Spleen (tissue), 7 donors: ENCODE data around the gene RPUSD4.

GRCh38 chr11:126210701-126211883 is at the start of gene RPUSD4:
Gene RPUSD4 (minus strand): TSS chr11:126211650.
- PRO-cap, 4 experiments: peak in 4 of 4 experiments; most common plus-strand start chr11:126211809 (in 3); most common minus-strand start chr11:126211641 (in 3)
- RAMPAGE, long total RNA, 4 experiments: start-site peak on the plus strand in 4 of 4 experiments, at chr11:126211767-126211804 at its widest, 215 to 375 reads per replicate; start-site peak on the minus strand in 4 of 4 experiments, at chr11:126210579-126211669 at its widest, 6 to 45 reads per replicate

GRCh38 chr11:126260055-126260704 is 8.5 kb downstream of the SRPRA start:
- PRO-cap, 4 experiments: no peak in any of the 4 experiments
- RAMPAGE, long total RNA, 4 experiments: no peak in any of the 4 experiments

DNA sequence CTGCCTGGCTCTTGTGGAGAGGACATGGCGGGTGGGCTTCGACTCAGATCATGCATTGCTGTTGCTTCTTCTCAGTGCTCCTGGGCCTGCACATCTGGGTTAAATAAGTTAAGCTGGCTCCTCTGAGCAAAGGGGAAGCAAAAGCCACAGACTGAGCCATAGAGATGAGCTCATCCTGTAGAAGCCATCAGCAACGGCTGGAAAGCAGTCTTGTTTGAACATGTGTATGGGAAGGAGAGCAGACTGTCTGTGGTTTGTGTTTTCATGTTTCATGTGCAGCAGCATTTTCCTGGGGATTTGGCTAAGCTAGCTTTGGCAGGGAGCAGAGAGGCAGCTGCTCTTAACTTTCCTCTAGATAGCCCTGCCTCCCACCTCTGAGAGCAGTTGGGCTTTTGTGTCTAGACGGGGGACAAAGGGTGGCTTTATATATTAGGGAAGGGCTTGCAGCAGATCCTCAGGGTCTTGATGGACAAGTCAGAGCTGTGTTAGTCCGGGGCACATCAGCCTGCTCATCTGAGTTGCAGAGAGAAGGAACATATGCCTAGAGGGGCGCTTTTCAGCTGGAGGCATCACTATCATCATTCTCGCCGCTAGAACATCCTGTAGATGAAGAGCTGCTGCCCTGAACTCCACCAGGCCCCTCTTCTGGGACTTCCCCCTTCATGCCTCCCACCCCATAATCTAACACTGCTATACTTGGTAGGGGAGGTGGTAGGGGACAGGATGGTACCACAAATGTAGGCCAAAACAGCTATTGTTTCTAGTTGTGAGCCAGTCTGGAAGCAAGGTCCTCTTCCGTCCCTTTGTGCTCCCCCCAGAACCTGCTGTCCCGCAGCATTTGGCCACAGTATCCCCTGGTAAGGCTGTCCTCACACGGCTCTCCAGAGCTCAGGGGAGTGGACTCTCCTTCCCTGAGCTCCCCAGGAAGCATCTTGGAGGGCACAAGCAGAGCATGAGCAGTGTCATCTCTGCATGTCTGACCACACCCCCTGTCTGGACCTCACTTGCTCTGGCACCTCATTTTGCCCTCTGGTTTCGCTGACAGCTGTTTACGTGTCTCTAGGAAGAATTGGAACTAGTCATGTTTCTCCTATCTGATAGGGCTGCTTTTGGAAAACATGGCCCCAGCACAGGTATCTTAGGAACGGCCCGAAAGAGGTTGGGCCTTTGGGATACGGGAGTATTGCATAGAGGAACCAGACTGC is 15.2 kb downstream of the DCPS start:
- PRO-cap, 4 experiments: peak in 1 of 4 experiments; most common plus-strand start position 763 of the sequence (in 1); most common minus-strand start position 608 of the sequence (in 1)
- RAMPAGE, long total RNA, 4 experiments: no peak in any of the 4 experiments

GRCh38 chr11:126336139-126336477 is 19.4 kb upstream of the ST3GAL4 start:
- PRO-cap, 4 experiments: peak in 2 of 4 experiments; most common plus-strand start chr11:126336221 (in 1); most common minus-strand start chr11:126336230 (in 1)
- RAMPAGE, long total RNA, 4 experiments: no peak in any of the 4 experiments

DNA sequence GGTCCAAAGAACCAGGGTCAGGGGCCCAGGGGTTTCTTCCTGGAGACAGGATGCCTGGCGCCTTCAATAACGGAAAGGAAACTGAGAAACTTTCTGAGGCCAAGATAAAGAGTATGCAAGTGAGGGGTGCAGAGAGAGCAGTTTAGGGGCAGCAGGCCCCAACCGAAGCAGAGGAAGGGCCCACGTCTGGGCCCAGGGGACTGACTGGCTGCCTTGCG is 557 bp upstream of the ST3GAL4 start:
- PRO-cap, 4 experiments: peak in 1 of 4 experiments; most common plus-strand start position 164 of the sequence (in 1)
- RAMPAGE, long total RNA, 4 experiments: no peak in any of the 4 experiments

DNA sequence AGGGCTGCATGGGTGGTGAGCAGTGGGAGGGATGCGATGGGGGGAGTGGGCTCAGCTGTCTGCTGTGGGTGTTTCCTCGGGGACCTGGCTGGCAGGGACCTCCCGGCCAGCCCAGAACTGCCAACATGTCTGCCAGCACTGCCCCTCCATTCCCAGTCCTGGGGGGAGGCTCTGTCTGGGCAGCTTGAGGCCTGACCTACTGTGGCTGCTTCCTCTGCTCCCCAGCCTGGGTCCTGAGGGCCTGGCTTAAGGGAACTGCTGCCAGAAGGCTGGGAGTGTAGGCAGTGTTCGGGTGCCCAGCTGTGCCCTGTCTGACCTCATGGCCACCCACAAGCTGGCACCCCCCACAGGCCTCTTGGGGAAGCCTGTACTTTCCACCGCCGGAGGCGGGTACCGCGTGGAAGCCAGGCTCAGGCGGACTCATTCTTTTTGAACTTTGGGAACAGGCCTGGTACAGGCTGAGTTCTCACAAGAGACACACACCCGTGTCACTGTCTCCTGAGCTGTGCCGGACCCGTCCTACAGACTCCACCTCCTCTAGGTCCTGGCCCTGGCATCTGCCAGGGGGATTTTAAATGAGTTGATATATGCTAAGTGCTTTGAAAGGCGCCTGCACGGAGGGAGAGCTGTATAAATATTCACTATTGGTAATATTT is 1.0 kb downstream of the ST3GAL4 start:
- PRO-cap, 4 experiments: peak in 1 of 4 experiments; most common minus-strand start position 422 of the sequence (in 1)
- RAMPAGE, long total RNA, 4 experiments: no peak in any of the 4 experiments

DNA sequence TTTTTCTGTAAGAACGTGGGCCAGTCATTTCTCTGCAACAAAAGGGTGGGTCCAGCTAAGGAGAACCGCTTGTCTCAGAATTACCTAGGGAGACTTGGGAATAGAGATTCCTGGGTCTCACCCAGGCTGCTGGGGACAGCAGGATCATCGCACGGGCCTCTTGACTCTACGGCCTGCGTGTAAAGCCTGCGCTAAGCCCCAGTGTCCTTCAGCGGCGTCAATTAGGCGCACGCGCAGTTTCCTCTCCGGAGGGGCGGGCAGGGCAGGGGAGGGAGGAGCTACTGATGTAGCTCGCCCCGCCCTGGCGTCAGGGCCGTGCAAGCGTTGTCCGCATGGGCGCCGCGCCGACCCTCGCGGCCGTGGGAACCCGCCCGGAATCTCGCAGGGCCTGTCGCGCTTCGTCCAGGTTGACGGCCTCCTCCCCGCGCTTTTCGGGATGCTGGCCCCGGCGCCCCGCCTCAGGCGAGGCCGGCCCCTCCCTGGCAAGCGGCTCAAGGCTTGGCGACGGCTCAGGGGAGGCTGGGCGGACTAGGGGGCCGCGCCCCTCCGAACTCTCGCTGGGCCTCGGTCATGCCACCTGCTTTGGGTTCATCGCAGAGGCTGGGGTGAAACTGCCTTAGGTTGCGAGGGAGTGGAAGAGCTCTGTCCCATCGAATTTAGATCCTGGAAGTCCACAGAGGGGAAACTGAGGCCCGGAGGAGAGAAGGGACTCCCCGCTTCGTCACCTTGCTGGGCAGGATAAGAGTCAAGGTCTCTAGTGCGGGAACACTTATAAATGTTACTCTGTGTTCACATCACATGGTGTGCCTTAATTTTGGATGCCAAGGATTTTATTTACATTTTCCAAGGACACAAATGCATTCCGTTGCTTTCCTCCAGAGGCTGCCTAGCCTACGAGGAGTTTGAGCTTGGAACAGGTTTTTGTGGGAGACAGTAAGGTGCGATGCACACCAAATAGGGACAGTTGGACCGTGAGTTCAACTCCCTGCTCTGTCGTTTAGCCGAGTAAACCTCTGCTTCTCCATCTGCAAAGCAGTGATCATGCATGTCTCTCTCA is 61.3 kb downstream of the ST3GAL4 start:
- PRO-cap, 4 experiments: peak in 4 of 4 experiments; most common plus-strand start position 351 of the sequence (in 4); most common minus-strand start position 168 of the sequence (in 2)
- RAMPAGE, long total RNA, 4 experiments: no peak in any of the 4 experiments

DNA sequence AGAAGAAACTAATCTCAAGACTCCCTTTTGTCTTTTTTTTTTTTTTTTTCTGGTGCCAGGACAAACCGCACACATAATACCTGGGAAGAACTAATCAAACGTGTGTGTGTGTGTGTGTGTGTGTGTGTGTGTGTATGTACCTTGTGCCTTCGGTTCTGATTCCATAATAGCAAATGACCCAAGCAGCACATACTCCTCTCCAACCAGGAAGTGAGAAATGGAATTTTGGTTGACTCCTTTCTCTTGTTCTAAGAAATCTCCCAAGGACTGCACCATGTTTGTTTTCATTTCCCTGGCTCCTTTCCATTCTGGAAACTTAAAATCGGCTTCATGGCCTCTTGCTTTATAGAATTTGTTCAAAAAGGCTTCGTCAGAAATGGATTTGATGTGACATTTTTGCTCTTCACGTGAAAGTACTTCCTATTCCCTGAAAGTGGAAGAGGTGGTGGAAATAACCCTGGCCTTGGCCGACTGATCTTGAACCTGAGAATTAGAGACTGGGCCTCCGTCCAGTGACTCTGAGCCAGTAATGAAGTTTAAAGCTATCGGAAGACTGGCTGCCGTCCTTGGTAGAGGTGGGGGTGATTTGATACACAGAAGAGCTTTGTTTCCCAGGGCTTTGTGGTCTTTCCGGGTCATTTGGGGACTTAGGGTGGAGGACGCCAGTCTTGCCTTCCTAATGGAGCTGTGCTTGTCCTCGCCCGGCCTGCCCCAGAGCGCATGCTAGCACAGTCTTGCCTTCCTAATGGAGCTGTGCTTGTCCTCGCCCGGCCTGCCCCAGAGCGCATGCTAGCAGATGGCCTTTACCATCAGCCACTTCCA is 65.5 kb downstream of the ST3GAL4 start:
- PRO-cap, 4 experiments: peak in 1 of 4 experiments; most common minus-strand start position 157 of the sequence (in 1)
- RAMPAGE, long total RNA, 4 experiments: no peak in any of the 4 experiments

DNA sequence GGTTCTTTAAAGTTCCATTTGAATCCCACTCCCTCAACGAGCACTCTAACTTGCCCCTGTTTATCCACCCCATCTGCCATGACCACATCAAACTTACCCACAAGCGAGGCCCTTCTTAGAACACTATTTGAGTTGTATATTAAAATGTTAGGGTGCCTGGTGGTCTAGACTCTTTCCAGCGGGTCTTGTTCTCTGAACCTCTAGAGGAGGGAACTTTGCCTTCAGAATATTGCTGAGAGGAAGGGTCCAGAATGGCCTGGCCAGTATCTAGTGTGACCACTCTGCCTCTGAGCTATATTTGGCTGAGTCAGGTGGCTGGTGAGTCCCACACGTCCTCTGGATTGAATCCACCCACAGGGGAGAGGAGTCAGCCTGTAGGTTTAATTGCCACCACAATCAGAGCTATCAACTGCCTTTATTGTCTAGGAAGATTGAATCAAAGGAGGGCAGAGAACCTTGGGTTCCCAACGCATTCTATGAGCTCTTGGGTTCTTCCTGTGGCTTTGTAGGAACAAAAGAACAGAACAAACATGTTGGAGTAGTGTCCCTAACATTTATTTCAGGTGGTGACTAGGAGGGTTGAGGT is 67.6 kb downstream of the ST3GAL4 start:
- PRO-cap, 4 experiments: no peak in any of the 4 experiments
- RAMPAGE, long total RNA, 4 experiments: no peak in any of the 4 experiments

DNA sequence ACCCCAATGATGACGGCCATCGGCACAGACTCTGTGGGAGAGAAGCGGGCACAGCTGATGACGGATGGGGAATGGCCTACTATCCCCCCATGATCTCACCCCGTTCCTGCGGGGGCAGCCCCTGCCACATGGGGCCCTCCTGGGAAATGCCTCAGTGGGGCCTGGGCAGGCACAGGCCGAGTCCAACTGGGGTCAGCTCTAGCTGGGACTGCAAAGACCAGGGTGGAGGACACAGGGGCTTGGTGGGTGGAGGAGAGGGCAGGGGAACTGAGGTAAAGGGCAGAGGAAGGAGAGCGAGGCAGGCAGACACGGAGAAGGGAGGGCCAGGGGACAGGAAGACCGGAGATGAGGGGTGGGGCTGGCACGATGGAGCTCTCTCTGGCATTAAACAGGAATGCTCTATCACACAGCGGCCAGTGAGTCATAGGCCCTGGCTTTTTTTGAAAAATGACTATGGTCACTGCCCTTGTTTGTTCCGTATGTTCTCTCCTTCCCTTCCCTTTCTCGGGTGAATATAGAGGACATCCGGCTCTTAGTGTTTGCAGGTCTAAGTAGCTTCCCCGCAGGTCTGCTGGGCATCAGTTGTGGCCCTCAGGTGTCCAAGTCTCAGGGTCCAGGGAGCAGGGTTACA is 76.1 kb downstream of the ST3GAL4 start:
- PRO-cap, 4 experiments: no peak in any of the 4 experiments
- RAMPAGE, long total RNA, 4 experiments: no peak in any of the 4 experiments

GRCh38 chr11:126917797-126918070 is 82.8 kb downstream of the KIRREL3 start:
- PRO-cap, 4 experiments: no peak in any of the 4 experiments
- RAMPAGE, long total RNA, 4 experiments: no peak in any of the 4 experiments

DNA sequence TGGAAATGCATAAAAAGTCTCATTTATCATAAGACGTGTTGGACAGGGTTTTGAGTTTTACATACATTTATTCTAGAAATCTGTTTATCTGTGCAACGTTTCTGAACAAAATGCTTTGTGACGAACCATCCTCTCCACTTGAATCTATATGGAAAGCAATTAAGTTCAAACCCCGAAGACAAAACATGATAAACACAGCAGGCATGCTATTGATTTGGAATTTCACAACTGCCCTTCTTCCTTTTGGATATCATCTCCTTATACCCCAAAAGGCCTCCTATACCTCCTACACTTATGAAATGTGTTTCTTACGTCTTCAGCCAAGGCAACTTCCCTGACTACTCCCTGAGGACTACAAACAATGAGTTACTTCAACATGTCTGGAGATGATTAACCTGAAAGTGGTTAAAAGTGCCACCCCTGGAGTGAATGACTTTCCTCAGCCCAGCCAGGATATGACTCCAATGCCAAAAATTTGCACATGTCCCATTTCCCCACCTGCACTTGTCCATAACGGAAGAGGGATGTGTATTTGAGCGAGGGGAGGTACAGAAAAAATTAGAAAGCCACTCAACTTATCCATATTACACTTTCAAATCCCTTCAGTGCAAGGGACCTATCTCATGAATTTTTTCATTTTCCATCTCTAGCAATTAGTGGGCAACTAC is 37.0 kb downstream of the KIRREL3 start:
- PRO-cap, 4 experiments: no peak in any of the 4 experiments
- RAMPAGE, long total RNA, 4 experiments: no peak in any of the 4 experiments

- PRO-cap, 4 experiments: peak in 1 of 4 experiments; most common minus-strand start chr11:127941810 (in 1)
- RAMPAGE, long total RNA, 4 experiments: start-site peak on the minus strand in 3 of 4 experiments, at chr11:127941795-127941804 at its widest, 19 to 27 reads per replicate
Measured at GRCh38 chr11:127941675-127942084, 645.7 kb downstream of the ETS1 start.

DNA sequence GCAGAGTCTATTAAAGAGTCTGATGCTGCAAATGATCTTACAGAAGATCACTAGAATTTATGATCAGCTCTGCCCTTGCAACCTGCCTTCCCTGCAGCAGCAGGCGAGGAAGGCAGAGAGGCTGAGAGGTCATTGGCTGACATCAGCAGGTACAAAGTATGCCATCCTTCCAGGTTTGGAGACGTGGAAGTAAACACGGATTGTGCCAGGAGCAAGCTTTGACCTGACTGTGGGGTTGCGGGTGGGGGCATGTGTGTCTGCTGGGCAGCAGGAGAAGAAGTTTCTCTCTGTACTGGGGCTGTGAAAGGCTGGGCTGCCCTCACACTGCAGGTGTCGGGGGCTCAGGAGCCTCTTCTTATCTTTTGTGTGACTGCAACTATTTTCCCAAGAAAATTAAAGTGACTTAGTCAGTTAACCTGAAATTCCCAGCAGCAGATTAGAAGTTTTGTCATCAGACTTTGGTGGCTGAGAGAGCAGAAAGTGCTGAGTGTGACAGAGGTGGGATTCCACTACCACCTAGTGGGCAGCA is 566.0 kb downstream of the ETS1 start:
- PRO-cap, 4 experiments: no peak in any of the 4 experiments
- RAMPAGE, long total RNA, 4 experiments: no peak in any of the 4 experiments

DNA sequence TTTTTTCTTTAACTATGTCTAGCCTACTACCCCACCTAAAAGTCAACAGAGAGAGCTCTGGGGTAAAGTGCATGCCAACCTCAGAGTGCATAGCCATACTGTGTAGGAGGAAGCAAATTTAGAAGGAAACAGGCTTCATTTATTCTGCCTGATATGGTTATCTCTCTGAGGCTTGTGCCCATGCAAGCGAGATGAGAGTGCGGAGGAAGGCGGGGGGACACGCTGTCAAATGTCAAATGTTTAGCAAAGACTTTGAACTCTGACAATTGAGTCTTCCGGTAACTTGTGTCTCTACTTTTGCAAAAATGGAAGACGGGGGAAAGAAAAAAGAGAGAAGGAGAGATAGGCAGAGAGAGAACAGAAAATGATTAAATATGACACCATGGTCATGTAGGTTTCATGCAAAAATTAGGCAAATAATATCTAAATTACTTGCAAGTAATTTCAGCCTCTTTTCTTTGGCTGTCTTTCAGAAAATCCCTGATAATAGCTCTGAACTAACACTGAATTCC is 295.4 kb downstream of the ETS1 start:
- PRO-cap, 4 experiments: peak in 3 of 4 experiments; most common plus-strand start position 181 of the sequence (in 1); most common minus-strand start position 230 of the sequence (in 2)
- RAMPAGE, long total RNA, 4 experiments: no peak in any of the 4 experiments

GRCh38 chr11:128422414-128423147 is 164.8 kb downstream of the ETS1 start:
- PRO-cap, 4 experiments: no peak in any of the 4 experiments
- RAMPAGE, long total RNA, 4 experiments: no peak in any of the 4 experiments

DNA sequence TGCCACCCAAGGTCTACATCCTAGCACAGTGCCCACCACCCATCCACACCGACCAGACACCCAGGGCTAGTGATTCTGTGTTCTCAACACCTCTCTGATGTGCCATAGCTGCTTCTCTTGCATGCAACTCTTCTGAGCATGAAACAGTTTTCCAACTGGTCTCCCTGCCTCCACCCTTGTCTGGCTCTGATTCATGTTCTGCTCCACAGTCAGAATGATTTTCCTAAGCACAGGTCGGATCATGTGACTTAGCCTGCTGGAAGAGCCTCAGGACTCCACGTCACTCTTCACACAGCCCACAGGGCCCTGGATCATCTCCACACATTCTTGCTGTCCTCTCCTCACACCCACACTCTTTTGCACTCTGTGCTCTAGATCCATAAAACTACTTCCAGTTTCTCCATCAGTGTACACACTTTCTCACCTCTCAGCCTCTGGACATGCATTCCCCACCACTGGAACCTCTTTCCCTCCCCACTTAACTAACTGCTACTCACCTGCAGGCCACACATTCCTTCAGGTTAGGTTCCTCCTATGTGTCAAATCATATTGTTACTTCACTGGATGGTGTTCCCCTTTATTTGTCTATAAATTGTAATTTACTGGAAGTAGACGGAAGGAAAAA is 133.9 kb downstream of the ETS1 start:
- PRO-cap, 4 experiments: peak in 1 of 4 experiments; most common minus-strand start position 286 of the sequence (in 1)
- RAMPAGE, long total RNA, 4 experiments: no peak in any of the 4 experiments

GRCh38 chr11:128457722-128458081 is 129.7 kb downstream of the ETS1 start:
- PRO-cap, 4 experiments: no peak in any of the 4 experiments
- RAMPAGE, long total RNA, 4 experiments: no peak in any of the 4 experiments

DNA sequence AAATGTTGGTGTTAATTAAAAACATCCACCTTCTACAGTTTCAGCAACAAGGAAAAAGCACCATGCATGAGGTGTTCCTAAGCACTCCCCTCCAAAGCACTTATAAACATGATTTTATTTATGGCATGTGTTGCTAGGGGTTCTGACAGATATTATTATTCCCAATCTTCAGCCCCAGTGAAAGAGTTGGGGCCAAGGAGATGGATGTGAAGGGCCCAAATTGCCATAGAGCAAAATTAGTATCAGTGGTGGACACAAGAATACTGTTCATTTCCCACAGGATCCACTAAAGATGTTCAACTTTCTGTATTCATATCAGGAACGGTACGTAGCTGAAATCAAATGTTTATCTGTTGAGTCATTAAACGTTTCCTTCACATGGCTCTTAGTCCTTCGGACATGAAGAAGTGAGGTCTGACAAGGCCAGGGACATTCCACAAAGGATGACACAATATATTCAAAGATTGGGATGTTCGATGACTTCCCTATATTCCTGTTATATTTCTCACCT is 129.2 kb downstream of the ETS1 start:
- PRO-cap, 4 experiments: no peak in any of the 4 experiments
- RAMPAGE, long total RNA, 4 experiments: no peak in any of the 4 experiments

- PRO-cap, 4 experiments: peak in 2 of 4 experiments; most common minus-strand start chr11:128468683 (in 2)
- RAMPAGE, long total RNA, 4 experiments: no peak in any of the 4 experiments
Measured at GRCh38 chr11:128468189-128468817, 119.1 kb downstream of the ETS1 start.